Placental pericyte (primary cell): ENCODE results near the genes CDS1, NUDT9, PKD2 and PIGY.

GRCh38 chr4:84582808-84583390 lies at the start of gene CDS1:
TSS of gene CDS1 (plus strand) at chr4:84583127.
- CAGE, long polyA plus RNA = no peak

GRCh38 chr4:85477319-85478009 lies 2.5 kb downstream of the ARHGAP24 start:
- CAGE, long polyA plus RNA = no peak

GRCh38 chr4:85864450-85864671 lies 389.4 kb downstream of the ARHGAP24 start:
- CAGE, long polyA plus RNA = no peak

DNA sequence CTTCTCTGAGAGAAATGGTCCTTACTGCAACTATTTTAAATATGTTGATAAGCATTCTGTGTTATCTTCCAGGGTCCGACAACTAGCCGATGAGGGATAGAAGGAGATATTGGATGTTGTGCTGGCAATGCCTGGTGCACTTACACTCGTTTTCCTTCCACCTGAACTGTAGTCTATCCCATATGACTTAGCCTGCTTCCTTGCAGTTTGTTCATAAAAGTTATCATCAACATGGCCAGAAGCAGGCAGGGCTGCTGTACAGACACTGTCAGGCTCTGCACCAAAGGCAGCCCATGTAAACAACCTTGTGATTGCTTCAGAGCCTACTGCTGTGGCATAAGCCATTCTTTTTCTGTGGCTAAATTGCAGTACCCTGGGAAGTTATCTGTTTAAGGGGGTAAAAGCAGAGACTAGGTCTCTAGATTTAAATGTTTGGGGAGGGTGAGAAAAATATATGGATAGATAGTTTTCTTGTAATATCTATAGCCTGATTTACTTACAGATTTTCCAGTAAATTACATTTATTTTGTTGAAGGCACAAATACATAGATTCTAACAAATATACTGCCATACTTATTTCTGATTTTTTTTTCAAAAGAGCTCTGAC lies 1.5 kb downstream of the MAPK10 start:
- CAGE, long polyA plus RNA = no peak

GRCh38 chr4:86971522-86972345 lies 36.9 kb downstream of the AFF1 start:
- CAGE, long polyA plus RNA = no peak

DNA sequence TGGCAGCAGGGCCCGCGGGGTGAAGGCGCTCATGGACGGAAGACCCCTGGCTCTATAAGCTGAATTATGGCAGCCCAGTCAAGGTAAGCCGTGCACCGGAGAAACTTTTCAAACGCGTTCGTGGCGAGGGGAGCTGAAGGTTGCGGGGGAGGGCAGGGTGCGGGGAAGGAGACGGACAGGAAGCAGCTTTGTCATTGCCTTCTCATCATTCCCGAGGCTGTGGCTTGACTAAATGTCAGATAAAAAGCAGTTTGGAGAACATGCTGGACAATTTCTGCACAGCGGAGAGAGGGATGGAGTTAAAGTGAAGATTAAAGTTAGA lies 72.5 kb downstream of the AFF1 start:
- CAGE, long polyA plus RNA = no peak

GRCh38 chr4:87028538-87029248 lies 93.9 kb downstream of the AFF1 start:
- CAGE, long polyA plus RNA = no peak

DNA sequence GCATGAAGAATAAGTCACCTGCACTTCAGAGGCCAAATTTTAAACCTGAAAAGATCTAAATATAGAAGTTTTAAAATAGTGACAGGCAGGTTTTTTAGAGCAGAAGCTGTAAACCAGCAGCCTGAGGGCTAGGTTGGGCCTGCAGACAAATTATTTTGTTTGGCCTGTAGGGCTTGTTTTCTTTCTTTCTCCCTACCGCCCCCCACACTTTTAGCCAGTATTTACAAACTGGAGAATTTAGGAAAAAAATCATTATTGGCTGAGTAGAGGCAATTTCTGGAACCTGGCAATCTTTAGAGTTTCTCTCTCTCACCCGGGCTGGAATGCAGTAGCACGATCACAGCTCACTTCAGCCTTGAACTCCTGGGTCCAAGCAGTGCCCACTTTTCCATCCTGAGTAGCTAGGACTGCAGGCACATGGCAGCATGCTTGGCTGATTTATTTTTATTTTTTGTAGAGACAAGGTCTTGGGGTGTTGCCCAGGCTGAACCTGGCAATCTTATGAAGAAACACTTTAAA lies 120.0 kb downstream of the AFF1 start:
- CAGE, long polyA plus RNA = no peak

GRCh38 chr4:87122182-87122655 lies 98.2 kb downstream of the KLHL8 start:
- CAGE, long polyA plus RNA = no peak

DNA sequence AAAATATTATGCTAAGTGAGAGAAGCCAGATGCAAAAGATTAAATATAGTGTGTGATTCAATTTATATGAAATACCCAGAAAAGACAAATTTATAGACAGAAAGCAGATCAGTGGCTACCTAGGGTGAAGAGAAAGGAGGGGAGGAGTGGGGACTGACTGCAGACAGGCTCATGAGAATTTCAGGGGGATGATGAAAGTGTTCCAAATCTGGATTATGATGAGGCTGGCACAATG lies 69.1 kb downstream of the KLHL8 start:
- CAGE, long polyA plus RNA = no peak

DNA sequence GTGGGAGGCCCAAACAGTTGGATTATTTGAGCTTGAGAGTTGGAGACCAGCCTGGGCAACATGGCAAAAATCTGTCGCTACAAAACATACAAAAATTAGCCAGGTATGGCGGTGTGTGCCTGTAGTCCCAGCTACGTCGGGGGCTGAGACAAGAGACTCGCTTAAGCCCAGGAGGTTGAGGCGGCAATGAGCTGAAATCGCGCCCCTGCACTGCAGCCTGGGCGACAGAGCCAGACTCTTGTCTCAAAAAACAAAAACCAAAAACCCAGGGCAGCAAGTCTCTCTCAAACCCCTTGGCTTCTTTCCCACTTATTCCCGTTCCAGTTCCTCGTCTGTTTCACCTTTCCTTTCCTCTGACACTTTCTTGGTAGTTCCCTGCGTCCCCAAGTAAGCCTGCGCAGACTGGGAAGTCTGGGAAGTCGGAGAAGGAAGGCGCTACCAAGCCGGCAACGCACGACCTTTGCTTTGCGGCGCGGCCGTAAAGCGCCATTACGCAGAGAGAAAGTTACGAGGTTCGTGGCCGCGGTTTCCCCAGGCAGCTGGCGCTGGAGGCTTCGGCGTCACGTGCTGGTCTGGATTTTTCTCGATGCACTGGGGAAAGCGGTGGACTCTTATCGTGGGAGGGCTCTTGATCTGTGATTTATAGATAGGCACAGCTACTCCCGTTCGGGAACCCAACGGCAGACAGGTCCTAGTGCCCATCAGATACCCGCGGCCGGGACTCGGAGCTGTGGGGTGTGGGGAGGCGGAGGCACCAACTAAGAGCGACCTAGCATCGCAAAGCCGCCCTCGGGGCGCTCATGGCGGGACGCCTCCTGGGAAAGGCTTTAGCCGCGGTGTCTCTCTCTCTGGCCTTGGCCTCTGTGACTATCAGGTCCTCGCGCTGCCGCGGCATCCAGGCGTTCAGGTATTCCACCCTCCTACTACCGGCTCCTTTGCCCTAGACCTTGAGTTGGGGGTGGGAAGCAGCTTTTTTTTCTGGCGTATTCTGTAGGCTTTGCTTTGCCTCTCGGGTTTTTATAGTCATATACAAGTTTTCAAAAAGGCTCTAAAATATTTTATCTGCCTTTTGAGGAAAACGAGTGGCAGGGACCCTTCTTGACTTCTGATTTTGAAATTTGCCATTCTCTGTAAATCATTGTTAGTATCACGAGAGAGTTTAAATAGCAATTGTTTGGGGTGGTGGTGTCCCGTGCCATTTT lies at the start of gene NUDT9:
Gene NUDT9, plus strand, starts transcription at position 468 of the 1,202 bp plus-strand sequence.
- CAGE, long polyA plus RNA = no peak

GRCh38 chr4:87530710-87531366 lies 1.7 kb upstream of the SPARCL1 start:
- CAGE, long polyA plus RNA = no peak

DNA sequence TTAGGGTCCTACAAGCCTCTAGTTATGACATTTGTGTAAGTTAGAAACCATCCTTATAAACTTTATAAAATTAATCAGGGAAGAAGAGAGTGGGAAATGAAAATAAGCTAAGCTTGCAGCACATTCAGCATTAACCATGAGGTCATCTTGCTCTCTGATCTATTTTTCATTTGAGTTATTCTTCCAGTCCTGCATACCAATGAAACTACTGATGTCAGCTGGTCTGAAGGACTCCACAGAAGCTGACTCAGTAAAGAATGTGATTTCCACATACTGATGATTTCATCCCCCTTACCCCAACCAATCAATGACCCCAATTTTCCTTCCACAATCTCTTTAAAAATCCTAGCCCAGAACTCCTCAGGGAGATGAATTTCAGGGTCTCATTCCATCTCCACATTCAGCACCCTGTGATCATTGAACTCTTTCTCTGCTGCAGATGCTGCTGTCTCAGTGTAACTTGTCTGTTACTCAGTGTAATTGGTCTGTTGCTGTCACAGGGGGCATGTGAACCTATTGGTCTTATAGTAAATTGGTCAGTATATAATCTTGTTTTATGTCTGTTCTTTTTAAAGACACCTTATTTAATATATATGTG lies 18.7 kb upstream of the DSPP start:
- CAGE, long polyA plus RNA = no peak

DNA sequence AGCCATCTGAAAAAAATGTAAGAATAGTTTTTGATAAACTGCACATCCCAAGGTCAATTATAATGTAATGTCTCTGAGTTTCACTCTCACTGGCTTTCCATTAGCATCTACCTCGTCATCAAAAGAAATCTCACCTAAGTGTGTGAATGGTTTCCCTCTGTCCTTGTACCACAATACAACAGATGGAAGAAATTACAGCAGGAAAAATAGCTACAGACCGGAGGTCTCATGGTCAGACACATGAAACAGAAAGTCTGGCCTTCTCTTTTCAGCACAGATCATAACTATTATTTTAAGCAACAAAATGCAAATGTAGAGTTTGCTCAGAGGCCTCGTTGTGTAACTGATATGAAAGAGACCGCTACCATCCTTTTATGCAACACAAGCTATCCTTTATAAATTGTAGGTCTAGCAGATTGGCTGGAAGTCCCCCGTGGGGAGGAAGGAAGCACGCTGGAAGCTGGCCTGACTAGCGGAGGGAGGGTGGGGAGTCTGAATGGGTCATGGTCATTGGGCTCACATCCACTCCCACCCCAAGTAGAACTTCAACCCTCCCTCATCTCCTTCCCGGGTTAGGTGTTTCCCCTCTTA lies 27.6 kb downstream of the DMP1 start:
- CAGE, long polyA plus RNA = no peak

DNA sequence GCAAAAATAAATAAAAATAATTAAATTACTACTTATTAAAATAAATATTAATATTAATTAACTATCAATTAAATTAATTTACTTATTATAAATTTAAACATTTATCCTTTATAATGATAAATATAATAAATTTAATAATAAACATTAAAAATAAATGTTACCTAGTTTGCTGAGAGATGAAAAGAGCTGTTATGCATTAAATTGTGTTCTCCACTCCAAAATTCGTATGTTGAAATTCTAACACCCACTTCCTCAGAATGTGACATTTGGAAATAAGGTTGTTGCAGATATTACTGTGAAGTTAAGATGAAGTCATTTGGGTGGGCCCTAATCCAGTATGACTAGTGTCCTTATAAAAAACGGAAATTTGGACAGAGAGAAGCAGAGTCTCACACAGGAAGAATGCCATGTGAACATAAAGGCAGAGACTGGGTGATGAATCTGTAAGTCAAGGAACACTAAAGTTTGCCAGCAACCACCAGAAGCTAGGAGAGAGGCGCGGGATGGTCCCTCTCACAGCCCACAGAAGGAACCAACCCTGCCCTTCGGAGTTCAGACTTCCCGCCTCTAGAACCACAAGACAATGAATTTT lies 67.1 kb upstream of the IBSP start:
- CAGE, long polyA plus RNA = no peak

GRCh38 chr4:88007168-88007819 lies at the start of gene PKD2:
TSS of gene PKD2 (plus strand) at chr4:88007635.
- CAGE, long polyA plus RNA = no peak

DNA sequence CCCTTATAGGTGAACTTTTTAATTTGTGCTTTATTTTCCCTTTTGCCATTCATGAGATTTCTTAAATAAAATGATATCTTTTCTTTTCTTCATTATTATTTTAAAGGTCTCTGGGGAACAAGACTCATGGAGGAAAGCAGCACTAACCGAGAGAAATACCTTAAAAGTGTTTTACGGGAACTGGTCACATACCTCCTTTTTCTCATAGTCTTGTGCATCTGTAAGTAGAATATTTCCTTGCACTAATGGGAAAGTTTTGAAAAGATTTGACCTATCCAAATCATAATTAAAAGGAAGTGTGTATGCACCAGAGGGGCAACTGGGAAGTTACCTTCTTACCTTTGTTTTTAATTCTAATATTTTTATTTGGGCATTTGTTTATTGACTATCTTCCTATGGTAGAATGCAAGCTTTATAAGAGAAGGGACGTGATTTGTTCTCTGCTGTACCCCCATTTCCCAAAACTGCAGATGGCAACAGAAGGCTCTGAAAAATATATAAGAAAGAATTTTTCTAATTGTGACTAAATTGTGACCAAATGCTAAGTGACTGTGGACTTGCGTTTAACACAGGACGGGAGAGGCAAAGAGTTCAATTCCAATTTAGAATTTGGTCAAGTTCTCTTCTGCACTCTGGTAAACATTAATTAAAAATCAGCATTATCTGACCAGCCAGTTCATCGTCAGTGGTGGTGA lies 12.1 kb downstream of the PKD2 start:
- CAGE, long polyA plus RNA = no peak

GRCh38 chr4:88455269-88455863 lies 1.6 kb upstream of the HERC5 start:
- CAGE, long polyA plus RNA = no peak

DNA sequence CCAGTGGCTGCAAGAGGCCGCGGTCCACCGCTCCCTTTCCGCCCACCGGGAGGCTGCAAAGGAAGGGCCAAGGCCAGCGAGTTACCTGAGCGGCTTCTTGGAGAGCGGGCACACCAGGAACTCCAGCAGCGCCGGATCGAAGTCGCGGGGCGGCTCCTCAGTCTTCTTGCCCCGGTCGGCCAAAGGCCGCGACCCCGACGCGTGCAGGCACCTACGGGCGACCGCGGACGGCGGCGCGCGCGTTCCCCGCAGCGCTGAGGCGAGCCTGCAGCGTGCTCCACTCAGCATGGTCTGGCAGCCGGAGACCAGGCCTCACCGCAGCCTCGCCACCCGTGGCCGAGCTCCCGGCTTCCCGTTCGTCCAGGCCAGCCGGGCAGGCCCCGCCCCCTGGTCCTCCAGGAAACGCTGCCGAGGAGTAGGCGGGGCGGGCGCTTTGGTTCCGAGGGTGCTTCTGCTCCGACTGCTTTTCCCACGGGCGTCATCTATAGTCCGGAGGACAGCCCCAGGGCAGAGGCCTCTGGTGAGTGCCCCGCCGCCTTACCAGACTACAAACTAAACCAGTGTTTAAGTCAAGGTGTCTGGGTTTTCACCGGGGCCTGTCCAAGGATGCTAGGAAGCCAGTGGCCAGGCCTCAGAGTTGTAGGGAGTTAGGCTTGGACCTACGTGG lies at the start of gene PIGY:
Gene PIGY, minus strand, starts transcription at position 364 of the 667 bp plus-strand sequence.
- CAGE, long polyA plus RNA = no peak

GRCh38 chr4:88592803-88593701 lies 772 bp downstream of the HERC3 start:
- CAGE, long polyA plus RNA = no peak